Measurements from ENCODE around the gene NODAL.

- PRO-cap: no peak
CAGE:
- cytosol, long polyA minus RNA: start-site peak on the minus strand at chr10:70152065-70152166, 133 reads
- cytosol, long polyA plus RNA: no peak
- long polyA plus RNA: no peak
- nucleus, long polyA minus RNA: no peak
- nucleus, long polyA plus RNA: start-site peak on the minus strand at chr10:70152063-70152077, 122 and 96 reads in 2 replicates
Measured at GRCh38 chr10:70151985-70153107, 5.8 kb upstream of the TYSND1 start.

GRCh38 chr10:70217355-70217993 is 15.8 kb downstream of the PPA1 start:
- PRO-cap: no peak
CAGE:
- cytosol, long polyA minus RNA: no peak
- cytosol, long polyA plus RNA: no peak
- long polyA plus RNA: no peak
- nucleus, long polyA minus RNA: no peak
- nucleus, long polyA plus RNA: no peak

DNA sequence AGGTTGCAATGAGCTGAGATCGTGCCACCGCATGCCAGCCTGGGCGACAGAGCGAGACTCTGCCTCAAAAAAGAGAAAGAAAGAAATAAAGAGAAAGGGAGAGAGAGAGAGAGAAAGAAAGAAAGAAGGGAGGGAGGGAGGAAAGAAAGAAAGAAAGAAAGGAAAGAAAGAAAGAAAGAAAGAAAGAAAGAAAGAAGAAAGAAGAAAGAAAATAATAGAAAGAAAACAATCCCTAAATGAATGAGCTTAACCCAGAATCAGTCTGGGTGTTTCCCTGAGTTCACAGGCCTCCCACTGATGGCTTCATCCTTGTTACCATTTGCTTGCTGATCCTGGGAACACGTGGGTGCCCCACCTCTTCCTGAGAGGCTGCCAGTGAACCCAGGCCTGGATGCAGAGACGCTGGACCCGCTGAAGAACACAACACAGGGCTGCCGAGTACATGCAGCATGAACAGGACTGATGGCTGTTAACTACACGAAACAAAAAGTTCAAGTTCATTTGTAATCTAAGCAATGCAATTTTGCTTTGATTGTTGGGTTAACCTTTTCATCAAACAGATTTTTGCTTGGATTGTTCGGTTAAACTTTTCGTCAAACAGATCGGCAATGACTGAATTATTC is 11.6 kb downstream of the NPFFR1 start:
- PRO-cap: no peak
CAGE:
- cytosol, long polyA minus RNA: no peak
- cytosol, long polyA plus RNA: no peak
- long polyA plus RNA: no peak
- nucleus, long polyA minus RNA: no peak
- nucleus, long polyA plus RNA: no peak

- PRO-cap: unidirectional peak, minus-strand start at chr10:70405041
CAGE:
- cytosol, long polyA minus RNA: no peak
- cytosol, long polyA plus RNA: no peak
- long polyA plus RNA: no peak
- nucleus, long polyA minus RNA: no peak
- nucleus, long polyA plus RNA: no peak
Measured at GRCh38 chr10:70404648-70405123, 741 bp downstream of the EIF4EBP2 start.

DNA sequence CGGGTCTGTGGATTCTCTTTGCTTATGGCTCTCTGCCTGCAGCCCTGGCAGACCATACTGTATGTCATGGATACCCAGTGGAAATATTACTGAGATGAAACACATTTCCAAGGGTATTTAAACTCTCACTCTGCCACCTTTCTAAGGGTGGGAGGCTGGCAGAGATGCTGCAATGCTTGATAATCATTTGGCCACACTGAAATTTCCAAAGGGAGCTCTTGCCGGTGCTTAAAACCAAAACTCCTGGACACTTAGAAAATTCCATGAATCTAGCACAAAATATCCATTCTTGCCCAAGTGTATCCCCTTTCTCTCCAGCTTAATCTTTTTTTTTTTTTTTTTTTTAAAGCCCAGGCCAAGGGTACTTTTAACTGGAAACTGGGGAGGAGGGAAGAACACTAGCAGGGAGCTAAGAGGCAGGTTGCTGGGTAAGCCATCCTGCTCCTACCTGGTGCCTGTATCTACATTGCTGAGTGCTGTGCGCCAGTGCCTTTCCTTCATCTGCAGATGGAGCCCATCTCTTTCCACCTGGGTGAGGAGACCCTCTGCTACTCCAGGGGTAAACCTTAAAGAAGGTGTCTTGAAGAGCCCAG is 13.8 kb downstream of the NODAL start:
- PRO-cap: no peak
CAGE:
- cytosol, long polyA minus RNA: start-site peak on the plus strand centred at position 287 of the sequence, 60 bp wide, 11 reads
- cytosol, long polyA plus RNA: no peak
- long polyA plus RNA: no peak
- nucleus, long polyA minus RNA: no peak
- nucleus, long polyA plus RNA: no peak

DNA sequence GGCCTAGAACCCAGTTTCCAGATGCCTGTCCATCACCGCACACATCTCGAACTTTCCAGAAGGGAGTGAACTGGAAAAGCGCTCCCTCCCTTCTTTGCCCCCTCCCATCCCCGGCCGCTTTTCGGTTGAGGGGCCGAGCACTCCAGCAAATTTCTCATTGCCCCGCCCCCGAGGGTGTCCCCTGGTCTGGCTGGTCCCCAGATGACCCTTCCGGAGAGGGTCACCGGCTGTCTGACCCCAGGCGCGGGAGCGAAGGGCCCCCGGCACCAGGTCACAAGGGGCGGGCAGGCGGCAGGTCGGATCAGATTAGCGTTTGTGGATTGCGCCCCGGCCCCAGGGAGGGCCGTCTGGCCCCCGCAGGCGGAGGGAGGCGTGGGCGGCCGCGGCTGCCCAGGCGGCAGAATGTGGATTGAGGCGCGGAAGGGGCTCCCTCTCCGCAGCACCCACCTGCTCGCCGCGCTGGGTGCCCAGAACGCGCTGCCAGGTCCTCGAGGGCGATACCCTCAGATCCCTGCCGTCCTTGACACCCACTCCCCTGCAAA is 1.2 kb downstream of the NODAL start:
- PRO-cap: no peak
CAGE:
- cytosol, long polyA minus RNA: no peak
- cytosol, long polyA plus RNA: no peak
- long polyA plus RNA: no peak
- nucleus, long polyA minus RNA: no peak
- nucleus, long polyA plus RNA: no peak

DNA sequence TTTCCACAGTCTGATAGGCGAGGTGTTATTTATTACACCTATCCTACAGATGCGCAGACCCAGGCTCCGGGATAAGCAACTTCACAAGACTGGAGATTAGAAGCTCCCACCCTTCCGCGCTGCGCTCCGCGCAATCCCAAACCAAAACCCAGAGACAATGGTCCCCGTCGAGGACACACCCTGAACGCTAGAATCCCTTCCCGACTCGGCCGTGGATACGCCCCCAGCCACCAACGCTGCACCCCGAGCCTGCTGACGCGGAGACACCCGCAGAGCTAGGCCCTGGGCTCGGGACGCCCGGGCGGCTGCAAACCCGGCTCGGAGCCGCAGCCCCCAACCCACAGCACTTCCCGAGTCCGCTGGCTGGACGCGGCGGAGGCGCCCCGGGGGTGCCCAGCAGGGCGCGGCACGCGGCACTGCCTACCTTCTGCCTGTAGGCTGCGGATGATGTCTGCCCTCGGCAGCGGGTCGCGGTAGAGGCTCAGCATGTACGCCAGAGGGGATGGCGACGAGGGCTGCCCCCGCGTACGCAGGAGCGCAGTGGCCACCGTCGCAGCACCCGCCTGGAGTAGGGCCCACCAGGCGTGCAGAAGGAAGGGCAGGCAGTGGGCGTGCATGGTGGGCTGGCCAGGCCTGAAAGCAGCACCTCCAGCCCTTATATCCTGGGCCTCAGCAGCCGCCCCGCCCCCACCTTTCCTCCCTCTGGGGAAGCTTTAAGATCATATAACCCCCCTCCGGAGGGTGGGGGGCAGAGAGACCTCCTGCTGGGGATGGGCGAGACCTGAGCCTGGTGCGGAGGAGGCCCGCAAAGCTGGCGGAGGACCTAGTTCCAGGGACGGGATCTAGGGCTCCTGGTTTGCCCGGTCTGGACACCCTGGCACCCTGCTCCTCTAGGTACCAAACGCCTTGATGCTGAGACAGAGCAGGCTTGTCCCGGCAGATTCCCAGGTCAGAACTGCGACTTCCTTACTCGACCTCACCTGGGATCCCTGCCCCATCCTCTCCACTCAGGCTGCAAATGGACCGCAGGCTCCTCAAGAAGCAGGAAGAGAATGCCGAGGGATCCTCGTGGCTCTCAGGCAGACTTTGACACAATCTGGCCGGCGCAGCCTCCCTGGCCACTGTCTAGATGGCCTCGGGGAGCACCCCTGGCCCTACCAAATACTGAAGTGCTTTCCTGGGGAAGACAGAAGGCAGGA is at the start of gene NODAL:
Gene NODAL (minus strand): TSS at position 631 of the 1,199 bp plus-strand sequence.
- PRO-cap: no peak
CAGE:
- cytosol, long polyA minus RNA: no peak
- cytosol, long polyA plus RNA: no peak
- long polyA plus RNA: no peak
- nucleus, long polyA minus RNA: no peak
- nucleus, long polyA plus RNA: no peak

DNA sequence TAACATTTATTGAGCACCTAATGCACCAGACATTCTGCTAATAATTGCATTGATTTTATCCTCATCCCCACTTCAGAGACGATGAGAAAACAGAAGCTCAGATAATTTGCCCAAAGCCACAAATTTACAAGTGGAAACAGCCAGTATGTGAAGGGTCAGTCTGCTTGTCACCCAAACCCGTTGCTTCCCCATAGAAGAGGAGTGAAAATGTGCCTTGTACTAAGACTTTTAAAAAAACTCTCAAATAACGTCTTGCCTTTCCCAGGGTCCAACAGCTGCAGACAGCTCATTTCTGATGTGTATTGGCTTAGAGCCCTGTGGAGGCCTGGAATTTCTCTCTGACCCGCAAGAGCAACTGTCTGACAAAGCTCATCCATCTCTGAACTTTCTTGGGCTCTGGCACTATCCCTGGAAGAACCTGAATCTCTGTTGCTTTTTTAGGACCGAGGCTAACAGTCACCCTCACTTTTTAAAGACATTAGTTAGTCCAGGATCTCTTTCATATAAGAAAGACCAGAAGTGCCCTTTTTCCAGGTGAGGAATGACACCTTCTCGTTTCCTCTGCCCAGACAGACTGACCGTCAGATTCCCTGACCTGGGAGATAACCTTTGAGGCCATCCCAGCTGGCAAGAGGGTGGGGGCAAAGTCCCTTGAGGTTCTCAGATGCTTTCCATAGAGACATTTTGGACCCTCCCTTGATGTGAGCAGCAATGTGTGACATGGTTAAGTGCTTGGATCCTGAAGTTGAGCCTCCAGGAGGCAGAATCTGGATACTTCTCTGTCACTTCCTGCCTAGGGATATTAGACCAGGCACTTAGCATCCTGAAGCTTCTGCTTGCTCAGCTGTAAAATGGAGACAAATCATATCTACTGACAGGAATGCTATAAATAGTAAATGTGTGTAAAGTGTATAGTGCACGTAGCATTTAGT is 4.4 kb upstream of the NODAL start:
- PRO-cap: no peak
CAGE:
- cytosol, long polyA minus RNA: no peak
- cytosol, long polyA plus RNA: no peak
- long polyA plus RNA: no peak
- nucleus, long polyA minus RNA: no peak
- nucleus, long polyA plus RNA: no peak

DNA sequence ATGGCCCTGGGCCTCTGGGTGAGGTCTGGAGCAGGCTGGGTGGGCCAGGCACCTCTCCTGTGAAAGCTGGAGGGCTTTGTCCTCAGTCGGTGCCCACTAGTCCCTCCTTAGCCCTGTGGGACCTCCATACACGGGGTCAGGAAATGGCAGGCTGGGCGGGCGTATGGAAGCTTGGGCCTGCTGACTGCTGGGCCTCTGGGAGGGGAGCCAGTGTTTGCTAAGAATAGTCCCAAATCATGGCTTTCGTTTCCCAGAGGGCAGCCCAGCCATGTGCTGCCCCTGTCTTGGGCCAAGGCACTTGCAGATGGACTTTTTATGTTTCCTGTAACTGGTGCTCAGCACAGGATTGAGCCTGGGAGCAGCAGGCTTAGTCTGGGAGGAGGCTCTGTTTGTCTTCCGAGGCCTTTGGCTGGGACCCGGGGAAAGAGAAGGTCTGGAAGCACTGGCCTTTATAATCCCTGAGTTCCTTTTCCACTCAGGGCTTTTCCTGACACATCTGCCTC is 3.6 kb downstream of the PALD1 start:
- PRO-cap: no peak
CAGE:
- cytosol, long polyA minus RNA: no peak
- cytosol, long polyA plus RNA: no peak
- long polyA plus RNA: no peak
- nucleus, long polyA minus RNA: no peak
- nucleus, long polyA plus RNA: no peak

DNA sequence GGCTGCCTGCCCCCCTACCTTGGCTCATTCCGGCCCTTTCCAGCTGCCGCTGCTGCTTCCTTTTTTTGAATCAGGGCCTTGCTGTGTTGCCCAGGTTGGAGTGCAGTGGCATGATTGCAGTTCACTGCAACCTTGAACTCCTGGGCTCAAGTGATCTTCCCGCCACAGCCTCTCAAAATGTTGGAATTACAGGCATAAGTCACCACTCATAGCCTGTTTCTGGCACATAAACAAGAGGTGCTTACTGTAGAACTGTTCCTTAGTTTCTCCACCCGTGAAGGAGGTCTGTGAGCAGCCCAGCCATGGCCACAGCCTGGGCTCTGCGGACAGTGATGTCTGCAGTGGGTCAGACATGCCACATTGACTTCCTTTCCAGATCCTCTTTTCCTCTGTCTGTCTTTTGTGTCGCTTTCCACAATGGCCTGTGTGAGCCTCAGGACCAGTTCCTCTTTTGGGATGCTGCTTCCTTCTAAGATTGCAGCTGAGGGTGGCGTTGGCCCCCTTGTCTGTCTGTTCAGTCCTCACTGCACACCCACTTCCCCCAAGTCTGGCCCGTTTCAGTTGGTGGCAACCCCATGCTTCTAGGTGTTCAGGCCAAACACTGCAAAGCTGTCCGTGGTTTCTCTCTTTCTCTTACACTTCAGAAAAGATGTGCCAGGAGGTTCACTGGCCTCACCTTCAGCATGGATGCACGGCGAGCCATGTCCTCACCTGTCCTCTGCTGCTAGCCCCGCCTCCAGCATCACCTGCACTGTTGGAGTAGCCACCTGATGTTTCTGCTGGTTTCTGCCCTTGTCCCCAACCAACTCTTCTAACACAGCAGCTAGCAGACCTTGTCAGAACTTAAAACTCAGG is 14.7 kb downstream of the PALD1 start:
- PRO-cap: no peak
CAGE:
- cytosol, long polyA minus RNA: no peak
- cytosol, long polyA plus RNA: no peak
- long polyA plus RNA: no peak
- nucleus, long polyA minus RNA: no peak
- nucleus, long polyA plus RNA: no peak

GRCh38 chr10:70499193-70499752 is 20.7 kb downstream of the PALD1 start:
- PRO-cap: no peak
CAGE:
- cytosol, long polyA minus RNA: no peak
- cytosol, long polyA plus RNA: no peak
- long polyA plus RNA: no peak
- nucleus, long polyA minus RNA: no peak
- nucleus, long polyA plus RNA: no peak

GRCh38 chr10:71213772-71214811 is 1.7 kb downstream of the UNC5B start:
- PRO-cap: no peak
CAGE:
- cytosol, long polyA minus RNA: no peak
- cytosol, long polyA plus RNA: no peak
- long polyA plus RNA: no peak
- nucleus, long polyA minus RNA: no peak
- nucleus, long polyA plus RNA: no peak

DNA sequence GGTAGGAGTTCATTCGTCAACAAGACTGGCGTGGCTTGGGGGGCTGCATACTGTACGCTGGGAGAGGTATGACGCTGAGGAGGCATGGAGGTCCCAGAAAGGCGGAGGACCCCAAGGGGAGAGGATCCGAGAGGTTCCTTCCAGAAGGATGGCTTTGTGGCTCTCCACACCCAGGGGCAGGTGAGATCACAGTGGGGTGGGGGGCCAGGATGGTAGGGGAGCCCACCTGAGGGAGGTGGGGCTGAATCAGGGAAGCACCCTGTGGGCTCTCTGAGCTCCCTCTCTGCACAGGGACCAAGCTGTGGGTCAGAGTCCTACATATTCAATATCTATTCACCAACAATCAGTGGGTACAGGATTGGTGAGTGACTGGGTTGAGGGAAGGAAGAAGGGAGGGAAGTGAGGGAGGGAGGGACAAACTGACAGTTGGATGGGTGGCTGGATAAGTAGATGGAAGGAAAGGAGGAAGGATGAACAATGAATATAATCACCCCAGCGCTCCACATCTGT is 33.9 kb downstream of the UNC5B start:
- PRO-cap: no peak
CAGE:
- cytosol, long polyA minus RNA: no peak
- cytosol, long polyA plus RNA: no peak
- long polyA plus RNA: no peak
- nucleus, long polyA minus RNA: no peak
- nucleus, long polyA plus RNA: no peak

DNA sequence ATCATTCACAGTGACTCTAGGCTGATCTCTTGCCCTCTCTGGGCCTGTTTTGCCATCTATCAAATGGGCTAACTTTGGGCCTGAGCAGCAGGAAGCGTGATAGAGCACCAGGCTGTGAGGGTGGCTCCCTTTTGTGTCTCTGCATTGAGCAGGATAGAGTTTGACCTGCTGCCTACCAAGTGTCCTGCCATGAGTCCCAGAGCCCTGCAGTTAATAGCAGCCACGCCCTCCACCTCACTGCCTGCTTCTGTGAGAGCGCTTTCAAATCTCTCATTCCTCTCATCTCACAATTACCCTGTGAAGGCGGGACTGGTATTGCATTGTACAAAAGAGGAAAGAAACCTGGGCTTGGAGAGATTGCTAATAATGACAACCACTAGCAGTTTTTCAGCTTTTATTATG is 39.8 kb downstream of the UNC5B start:
- PRO-cap: no peak
CAGE:
- cytosol, long polyA minus RNA: no peak
- cytosol, long polyA plus RNA: no peak
- long polyA plus RNA: no peak
- nucleus, long polyA minus RNA: no peak
- nucleus, long polyA plus RNA: no peak

- PRO-cap: no peak
CAGE:
- cytosol, long polyA minus RNA: no peak
- cytosol, long polyA plus RNA: no peak
- long polyA plus RNA: no peak
- nucleus, long polyA minus RNA: no peak
- nucleus, long polyA plus RNA: no peak
Measured at GRCh38 chr10:71260564-71261111, 48.3 kb downstream of the UNC5B start.

DNA sequence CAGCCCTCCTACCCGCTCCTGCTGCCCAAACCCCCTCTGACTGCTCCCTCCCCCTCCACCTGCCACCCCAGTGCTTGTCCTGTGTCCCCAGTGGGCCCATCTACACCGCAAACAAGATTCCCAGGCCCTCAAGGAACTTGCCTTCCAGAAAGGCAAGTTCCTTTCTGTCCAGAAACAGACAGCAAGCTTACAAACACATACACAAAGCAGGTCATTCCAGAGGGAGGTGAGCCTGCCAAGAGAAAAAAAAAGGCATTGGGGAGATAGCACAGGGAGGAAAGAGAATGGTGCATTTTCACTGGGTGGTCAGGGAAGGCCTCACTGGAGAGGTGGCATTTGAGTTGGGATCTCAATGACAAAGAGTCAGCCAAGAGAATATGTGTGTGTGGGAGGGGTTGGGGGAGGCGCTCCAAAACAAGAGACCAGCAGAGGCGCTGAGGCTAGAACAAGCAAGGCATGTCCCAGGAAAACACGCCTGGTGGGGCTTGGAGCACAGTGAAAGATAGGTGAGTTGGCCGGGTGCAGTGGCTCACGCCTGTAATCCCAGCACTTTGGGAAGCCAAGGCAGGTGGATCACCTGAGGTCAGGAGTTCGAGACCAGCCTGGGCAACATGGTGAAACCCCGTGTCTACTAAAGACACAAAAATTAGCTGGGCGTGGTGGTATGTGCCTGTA is 49.4 kb upstream of the SLC29A3 start:
- PRO-cap: no peak
CAGE:
- cytosol, long polyA minus RNA: no peak
- cytosol, long polyA plus RNA: no peak
- long polyA plus RNA: no peak
- nucleus, long polyA minus RNA: no peak
- nucleus, long polyA plus RNA: no peak

DNA sequence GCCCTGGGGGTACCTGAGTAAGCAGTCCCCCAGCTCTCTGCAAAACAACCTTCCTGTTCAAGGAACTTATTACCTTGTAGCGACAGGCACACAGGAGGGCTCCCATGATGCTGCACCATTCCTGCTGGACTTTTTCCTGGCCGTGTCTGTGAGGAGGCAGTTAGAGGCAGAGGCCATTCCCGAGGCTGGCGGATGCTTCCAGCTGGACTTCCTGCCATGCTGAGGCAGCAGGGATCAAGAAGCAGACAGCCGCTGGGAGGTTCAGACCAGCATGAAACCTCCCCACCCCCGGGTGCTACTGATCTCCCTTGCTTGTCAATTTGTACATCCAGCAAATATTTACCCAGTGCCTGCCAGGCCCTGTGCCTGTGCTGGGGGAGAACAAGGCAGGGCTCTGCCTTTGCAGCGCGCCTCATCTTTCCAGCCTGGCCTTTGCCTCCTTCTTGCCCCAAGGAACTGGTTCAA is 28.8 kb downstream of the SLC29A3 start:
- PRO-cap: no peak
CAGE:
- cytosol, long polyA minus RNA: no peak
- cytosol, long polyA plus RNA: no peak
- long polyA plus RNA: no peak
- nucleus, long polyA minus RNA: no peak
- nucleus, long polyA plus RNA: no peak

GRCh38 chr10:71397848-71398296 is 1.2 kb downstream of the CDH23 start:
- PRO-cap: no peak
CAGE:
- cytosol, long polyA minus RNA: no peak
- cytosol, long polyA plus RNA: no peak
- long polyA plus RNA: no peak
- nucleus, long polyA minus RNA: no peak
- nucleus, long polyA plus RNA: no peak

DNA sequence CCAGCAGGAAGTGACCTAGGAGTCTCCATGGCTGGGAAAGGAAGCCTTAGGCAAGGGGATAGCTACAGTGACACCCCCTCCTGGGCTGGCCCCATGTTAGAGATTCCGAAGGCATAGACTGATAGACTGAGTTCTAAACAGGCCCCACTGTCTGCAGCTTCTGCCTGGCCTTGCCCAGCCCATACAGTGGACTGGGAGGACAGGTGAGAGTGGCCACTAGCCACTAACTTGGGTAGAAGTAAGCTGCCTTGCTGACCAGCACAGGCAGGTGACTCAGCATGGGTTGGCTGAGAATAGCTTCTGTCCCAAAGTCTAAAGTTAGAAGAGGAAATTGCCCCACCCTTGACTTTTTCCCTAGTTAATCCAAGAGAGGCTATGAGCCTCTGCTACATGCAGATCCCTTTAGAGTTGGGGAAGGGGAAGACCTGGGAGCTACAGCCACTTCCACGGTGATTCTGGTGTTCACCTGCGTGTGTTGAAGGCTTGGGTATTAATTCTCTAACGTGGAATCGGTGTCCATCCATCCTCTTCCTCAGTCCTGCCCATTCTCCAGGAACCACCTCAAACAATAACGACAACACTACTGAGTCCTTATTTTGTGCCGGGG is 106.1 kb downstream of the C10orf105 start:
- PRO-cap: no peak
CAGE:
- cytosol, long polyA minus RNA: no peak
- cytosol, long polyA plus RNA: no peak
- long polyA plus RNA: no peak
- nucleus, long polyA minus RNA: no peak
- nucleus, long polyA plus RNA: no peak

DNA sequence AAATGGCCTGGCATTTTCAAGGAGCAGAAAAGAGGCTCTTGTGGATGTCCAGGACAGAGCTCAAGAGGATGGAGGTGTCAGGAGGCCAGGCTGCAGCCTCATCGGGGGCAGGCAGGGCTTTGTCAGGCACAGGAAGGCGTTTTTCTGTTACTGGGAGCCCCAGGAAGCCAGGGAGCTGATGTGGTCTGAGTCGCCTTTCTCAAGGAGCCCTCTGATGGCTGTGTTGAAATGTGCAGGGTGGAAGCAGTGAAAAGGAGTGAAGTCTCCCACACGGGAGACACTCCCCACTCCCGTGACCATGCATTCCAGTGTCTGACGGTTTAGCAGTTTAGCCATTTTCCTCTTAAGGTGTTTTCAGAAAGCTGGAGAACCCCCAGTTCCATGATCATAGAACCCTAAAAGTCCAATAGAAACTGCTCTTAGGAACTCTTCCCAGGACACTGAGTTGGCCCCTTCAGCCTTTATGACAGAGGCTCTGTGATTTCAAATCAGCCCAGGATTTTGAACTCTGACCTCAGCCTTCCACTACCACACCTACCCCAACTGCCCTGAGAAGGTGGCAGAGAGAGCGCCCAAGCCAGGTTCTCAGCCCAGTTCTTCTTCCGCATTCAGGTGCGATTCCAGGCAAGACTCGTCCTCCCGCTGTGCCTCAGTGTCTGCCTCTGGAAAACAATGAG is 96.1 kb downstream of the C10orf105 start:
- PRO-cap: no peak
CAGE:
- cytosol, long polyA minus RNA: no peak
- cytosol, long polyA plus RNA: no peak
- long polyA plus RNA: no peak
- nucleus, long polyA minus RNA: no peak
- nucleus, long polyA plus RNA: no peak